AG04449 (cell line): ENCODE measurements around the genes DDX53, APOO, PDK3, MAGEB6 and MAGEB4.

GRCh38 chrX:20377952-20378437 is 111.3 kb upstream of the RPS6KA3 start:
- RRBS, result no CpG with 5 or more reads among the region's 2 CpGs

DNA sequence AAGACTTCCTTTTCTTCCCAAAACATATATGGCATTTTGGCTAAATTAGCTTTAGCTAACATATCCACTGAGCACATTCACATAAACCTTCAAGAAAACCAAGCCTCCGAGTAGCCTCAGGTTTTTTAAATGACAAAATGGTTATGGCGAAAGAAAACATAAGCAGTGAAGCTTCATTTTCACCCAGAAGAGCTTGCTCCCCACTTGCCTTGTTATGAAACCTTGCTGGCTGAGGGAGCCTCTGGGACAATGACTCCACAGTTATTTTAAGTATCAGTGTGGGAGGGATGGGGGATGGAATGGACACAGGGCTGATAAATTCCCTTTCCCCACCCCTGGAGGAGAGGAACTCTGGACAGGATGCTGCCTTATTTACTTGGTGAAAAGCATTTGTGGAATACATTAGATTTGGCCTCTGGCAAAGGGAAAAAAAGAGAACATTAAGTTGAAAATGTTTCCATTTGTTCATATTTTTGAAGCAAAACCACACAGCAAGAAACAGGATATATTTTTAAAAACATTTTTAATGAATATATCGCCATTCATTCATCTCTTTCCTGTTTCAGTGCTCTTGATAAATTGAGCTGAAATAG is 220.7 kb upstream of the CNKSR2 start:
- RRBS, result no CpG with 5 or more reads among the region's 3 CpGs

DNA sequence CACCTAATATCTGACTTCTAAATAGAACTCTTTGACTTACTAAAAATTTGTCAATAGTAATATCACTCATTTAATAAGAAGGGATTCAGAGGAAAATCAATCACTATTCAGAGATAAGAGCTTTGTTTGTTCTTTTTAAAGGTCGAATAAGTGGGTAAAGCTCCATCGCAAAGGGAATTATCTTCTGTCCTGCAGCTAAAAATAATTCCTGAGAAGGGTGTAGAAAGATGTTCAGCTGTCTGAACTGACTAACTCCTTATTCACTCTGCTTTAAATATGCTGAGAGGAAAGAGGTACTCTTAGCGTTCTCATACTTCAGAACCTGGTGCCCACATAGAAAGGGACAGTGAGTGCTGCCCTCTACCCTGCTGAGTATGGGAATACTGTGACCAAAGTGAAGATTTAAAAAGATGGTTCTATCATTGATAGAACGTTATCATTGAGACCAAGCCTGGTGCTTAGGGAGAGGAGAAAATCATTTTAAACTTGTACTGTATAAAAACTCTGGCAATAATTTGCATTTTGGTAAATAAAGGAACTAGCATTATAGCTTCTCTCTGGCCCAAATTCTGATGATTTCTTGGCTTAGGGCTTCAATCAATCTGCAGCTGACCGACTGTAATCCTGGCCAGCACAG is 776 bp downstream of the SMPX start:
- RRBS, result no CpG with 5 or more reads among the region's 5 CpGs

- RRBS, result 83% methylated on average over 9 of the region's 22 CpGs
Observed at GRCh38 chrX:22999448-23000052, at the start of gene DDX53. TSS of gene DDX53 (plus strand) at chrX:22999960.

- RRBS, result no CpG with 5 or more reads among the region's 66 CpGs
Observed at GRCh38 chrX:23333056-23333878, 1.4 kb upstream of the PTCHD1 start.

GRCh38 chrX:23699771-23700196 is 32.5 kb downstream of the PRDX4 start:
- RRBS, result 60% methylated on average over 4 of the region's 14 CpGs

- RRBS, result no CpG with 5 or more reads among the region's 2 CpGs
Observed at GRCh38 chrX:23773570-23774117, 9.3 kb upstream of the SAT1 start.

GRCh38 chrX:23883439-23883916 is 24.3 kb downstream of the APOO start:
- RRBS, result no CpG with 5 or more reads among the region's 8 CpGs

DNA sequence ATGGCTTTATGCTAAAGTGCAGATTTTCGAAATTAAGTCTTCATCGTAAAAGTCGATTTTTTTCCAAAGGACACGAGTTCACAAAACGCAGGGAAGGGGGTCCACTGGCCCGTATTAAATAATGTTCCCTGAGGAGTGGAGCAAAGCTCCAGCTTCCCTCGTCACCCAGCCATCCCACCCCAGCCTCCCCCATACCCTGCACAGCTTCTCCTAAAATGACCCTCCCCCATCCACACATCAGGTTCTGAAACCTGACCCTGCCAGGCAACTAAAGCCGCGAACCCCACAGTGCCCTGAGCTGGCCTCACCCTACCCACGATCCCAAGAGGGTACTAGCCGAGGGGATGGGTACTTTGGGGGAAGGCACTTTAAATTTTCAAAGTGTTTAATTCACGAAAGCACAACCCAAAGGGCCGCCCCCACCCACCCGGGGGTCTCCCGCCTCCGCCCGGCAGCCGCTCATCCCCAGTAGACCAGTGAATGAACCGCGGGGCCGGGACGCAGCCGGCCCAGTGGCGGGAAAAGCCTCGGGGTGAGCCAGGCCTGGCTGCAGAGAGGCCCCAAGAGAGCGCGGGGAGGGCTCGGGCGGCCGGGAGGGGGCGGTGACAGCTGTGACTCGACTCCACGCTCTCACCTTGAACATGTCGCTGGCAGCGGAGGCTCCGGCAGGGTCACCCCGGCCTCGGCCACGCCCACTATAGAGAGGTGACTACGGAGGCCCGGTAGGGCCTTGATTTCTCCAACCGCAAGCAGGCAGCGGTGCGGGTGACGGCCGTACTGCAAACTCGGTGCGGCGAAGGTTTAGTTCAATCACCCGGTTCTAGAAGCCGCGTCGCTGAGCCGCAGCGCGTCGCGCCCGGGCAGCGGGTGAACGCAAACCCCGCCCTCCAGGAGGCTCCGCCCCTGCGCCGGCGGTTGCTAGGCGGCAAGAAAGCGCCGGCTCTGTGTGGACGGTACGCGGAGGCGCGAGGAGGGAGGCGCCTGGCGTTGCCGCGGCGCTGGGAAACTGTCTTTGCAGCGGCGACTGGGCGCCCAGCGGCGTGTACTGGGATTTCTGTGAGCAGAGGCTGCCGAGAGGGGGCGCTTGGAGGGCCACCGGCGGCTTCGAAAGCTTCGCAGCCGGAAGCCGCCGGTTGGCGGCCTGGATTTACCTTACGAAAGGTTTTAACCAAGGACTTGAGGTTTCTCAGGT is at the start of gene APOO:
APOO (minus strand) TSS at position 879 of the 1,192 bp plus-strand sequence.
- RRBS, result 1% methylated on average over 36 of the region's 95 CpGs

DNA sequence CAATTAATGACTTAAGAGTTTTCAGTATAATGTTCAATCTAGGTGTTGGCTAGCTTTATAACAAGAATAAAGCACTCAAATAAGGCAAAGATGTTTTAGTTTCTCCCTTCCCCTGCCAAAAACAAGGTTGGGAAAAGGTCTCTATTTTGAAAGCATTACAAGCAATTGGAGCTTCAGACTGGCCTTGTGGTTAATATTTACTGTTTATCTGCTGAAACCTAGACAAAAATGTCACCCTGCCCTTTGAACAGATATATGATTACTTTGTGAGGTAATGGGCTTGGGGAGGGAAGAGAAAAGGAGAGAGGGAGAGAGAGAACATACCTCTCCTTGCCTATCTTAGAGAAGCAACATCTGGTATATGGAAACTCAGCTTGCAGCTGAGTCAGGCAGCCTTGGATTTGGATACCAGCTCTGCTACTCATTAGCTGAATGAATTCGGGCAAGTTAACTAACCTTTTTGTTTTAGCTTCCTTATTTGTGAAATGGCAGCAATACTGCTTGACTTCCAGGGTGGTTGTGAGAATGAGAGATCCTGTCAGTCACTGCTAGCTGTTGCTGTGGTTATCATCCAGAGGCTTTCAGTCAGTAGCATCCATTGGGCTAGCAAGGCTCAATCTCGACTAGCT is 41.0 kb downstream of the ZFX start:
- RRBS, result no CpG with 5 or more reads among the region's 2 CpGs

- RRBS, result no CpG with 5 or more reads among the region's 7 CpGs
Observed at GRCh38 chrX:24214783-24215437, 65.4 kb downstream of the ZFX start.

DNA sequence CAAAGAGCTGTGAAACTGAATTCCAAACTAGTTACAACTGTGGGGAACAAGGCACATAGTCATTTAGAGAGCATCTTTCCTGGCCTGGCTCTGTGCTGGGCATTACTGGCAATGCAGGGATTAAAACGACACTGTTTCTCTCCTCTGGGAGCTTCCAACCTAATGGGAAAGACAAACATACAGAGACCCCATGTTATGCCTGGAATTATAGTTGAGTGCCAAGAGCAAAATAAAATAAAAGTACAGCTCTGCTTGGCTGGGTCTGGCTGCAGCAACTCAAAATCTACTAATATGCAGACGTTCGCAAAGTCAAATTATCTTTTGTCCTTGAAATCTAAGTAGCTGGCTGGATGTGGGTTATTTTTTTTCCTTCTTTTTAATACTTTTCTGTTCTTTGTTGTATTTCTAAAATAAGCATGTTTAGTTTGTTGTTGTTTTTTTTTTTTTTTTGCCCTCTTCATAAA is 36.6 kb downstream of the SUPT20HL1 start:
- RRBS, result no CpG with 5 or more reads among the region's 3 CpGs

GRCh38 chrX:24464961-24465592 is at the start of gene PDK3:
TSS of gene PDK3 (plus strand) at chrX:24465286.
- RRBS, result 1% methylated on average over 19 of the region's 78 CpGs

DNA sequence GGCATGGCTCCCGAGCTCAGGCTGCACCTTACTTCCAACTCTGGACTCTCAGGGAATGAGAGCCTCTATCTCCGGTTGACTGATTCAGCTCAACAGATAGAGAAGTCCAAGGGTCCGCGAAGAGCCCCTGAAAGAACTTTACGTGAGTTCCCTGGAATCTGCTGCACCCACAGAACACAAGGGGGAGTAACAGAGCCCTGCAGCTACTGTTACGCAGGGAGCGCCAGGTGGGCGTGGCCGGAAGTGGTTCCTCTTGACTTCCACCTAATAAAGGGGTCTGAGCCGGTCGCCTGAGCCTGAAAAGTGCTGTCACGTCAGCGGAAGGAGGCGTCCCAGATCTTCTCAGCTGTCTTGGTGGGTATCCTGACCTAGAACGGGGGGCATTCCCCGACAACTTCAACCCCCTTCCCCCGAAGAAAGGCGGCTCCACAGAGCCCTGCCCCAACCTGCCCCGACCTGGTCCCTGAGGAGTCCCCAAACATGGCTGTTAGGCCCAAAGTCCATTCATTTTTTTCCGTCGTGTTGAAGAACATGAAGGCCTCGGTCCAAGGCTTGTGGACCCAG is at the start of gene MAGEB6:
MAGEB6 (plus strand) TSS at position 267 of the 564 bp plus-strand sequence.
- RRBS, result 49% methylated on average over 2 of the region's 22 CpGs

DNA sequence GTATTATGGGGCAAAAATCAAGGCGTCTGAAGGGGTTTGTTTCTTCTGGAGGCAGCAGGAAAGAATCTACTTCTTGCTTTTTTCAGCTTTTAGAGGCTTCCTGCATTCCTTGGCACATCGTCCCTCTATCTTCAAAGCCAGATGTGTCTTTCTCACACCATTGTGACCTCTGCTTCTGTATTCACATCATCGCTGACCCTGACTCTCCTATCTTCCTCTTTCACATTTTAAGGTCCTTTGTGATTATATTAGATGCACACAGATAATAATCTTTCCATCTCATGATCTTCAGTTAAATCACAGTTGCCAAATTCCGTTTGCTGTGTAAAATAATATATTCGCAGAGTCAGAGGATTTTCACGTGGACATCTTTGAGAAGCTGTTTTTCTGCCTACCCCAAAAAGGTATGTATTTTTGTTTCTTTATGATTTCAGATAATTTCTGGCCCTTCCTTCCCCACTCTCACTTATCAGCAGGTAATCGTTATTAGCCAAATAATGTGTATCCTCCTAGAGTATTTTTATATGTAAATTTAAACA is 112.6 kb downstream of the PPP4R3C start:
- RRBS, result no CpG with 5 or more reads among the region's 7 CpGs

DNA sequence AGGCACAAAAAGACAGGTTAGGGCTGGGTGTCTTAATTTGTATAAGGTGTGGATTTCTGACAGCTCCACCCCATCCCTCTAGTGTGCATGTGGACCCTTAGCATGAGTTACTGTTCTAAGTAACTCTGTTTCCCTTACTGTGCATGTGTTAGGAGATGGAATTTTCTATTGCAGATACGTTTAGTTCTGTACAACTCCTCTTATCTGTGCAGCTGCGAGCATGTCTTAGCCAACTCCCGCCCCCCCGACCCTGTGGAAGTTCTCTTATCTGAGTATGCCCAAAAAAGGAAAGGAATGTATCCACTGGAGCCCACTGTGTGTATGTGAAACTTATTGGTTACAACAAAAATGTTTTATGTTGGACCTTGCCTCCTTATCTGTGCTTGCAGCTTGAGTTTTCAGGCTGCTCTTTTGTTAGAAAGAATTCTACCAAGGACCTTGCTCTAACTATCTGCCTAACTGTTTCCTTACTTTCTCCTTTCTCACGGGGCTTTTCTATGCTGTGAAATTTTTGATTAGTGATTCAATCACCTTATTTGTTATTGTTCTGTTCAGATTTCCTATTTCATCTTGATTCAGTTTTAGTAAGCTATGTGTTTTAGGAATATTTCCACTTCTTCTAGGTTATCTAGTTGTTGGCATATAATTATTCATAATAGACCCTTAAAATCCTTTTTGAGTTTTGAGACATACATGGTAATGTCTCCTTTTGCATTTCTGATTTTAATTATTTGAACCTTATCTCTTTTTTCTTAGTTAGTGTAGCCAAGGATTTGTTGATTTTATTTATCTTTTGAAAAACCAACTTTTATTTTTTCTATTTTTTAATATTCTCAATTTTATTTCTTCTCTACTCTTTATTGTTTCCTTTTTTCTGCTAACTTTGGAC is 24.0 kb upstream of the DCAF8L2 start:
- RRBS, result no CpG with 5 or more reads among the region's 5 CpGs

DNA sequence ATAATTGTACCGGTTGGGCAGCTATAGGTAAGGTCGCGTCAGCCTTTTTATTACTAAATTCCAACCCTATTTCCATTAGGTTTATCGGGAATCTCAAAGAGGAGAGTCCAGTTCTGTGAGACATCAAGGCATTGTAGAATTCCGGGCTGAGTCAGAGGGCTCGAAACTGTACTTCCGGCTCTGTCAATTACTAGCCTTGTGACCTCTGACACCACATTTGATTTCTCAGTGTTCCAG is 4.3 kb downstream of the IL1RAPL1 start:
- RRBS, result no CpG with 5 or more reads among the region's 7 CpGs

DNA sequence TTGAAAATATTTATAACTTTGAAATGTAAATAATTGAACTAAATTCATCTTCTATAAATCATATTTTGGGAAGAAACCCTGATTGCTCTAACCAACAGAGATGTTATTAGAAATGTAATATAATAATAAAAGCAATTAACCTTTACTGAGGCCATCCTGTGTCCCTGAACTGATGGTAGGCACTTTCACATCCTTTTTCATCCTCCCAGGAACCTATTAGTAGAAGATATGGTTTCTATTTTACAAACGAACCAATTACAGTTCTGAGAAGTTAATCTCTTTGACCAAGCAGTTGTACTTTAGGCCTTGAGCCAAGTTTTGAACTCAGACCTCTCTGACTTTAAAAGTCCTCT is 789.3 kb upstream of the MAGEB2 start:
- RRBS, result no CpG with 5 or more reads among the region's 1 CpG

- RRBS, result no CpG with 5 or more reads among the region's 8 CpGs
Observed at GRCh38 chrX:30241722-30242243, at the start of gene MAGEB4. TSS of gene MAGEB4 (plus strand) at chrX:30242000.